Hematopoietic multipotent progenitor cell (in vitro differentiated cells): ENCODE measurements around a stretch of chr10.

DNA sequence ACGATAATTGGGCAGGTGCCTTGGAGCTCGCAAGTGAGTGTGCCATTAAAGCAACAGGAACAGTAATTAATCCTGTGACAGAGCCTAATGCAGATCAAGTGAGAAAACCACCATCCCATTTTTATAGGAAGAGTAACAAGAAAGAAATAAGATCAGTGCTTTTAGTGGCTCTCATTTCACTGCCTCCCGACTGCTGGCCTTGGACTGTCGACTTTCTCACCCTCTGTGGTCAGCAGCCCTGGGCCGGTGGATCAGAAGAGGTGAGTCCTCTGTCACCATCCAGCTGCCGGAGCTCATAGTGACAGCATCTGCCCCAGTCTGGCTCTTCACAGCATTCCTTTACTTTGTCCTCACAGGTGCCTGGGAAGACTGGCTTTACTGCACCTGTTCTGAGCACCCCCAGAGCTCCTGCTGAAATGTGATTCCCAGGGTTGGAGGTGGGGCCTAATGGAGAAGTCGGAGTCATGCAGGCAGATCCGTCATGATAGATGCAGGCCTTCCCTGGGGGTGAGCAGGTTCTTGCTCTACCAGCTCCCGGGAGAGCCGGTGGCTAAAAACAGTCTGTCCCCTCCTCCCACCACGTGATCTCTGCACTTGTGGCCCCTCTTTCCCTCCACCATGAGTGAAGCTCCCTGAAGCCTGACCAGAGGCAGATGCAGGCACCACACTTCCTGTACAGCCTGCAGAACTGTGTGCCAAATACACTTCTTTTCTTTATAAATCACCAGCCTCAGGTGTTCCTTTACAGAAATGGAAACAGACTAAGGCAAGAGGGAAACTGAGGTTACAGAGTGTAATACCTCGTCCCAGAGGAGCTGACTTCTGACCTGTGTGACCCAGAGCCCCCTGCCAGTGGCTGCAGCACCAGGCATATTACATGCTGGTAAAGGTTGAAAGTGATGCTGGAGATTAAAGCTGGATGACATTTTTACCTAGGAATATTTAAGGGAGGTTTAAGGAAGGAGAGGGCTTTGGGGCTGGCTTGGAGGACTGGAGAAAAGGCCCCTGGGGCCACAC lies 171.5 kb downstream of the ZMYND11 start:
- CAGE, long polyA plus RNA = no peak

- CAGE, long polyA plus RNA = no peak
These were observed 273.6 kb downstream of the DIP2C start for GRCh38 chr10:415639-416409.

DNA sequence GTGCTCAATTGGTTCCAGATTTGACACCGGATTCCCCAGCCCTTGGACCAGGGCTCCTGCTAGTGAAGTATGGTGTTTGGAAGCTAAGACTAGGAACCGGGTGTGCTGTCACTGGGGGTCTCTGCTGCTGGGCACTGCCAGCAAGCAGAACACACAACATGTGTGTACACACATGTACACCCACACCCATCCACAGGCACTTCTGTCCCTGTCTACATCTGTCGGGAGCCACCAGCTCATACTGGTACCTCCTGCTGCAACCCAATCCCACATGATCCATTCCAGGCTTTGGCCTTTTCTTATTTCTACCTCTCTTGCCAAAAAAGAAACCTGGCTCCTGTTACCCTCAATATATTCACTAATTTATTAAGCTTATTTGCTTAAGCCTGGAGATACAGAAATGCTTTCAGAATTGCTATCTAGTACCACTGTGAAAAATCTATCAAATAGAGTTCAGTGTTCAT lies 246.0 kb downstream of the DIP2C start:
- CAGE, long polyA plus RNA = no peak

- CAGE, long polyA plus RNA = no peak
These were observed 205.0 kb downstream of the DIP2C start for GRCh38 chr10:484406-484954.

- CAGE, long polyA plus RNA = no peak
These were observed 95.5 kb downstream of the DIP2C start for GRCh38 chr10:593798-594512.

- CAGE, long polyA plus RNA = no peak
These were observed 37.2 kb downstream of the DIP2C start for GRCh38 chr10:652260-652688.

DNA sequence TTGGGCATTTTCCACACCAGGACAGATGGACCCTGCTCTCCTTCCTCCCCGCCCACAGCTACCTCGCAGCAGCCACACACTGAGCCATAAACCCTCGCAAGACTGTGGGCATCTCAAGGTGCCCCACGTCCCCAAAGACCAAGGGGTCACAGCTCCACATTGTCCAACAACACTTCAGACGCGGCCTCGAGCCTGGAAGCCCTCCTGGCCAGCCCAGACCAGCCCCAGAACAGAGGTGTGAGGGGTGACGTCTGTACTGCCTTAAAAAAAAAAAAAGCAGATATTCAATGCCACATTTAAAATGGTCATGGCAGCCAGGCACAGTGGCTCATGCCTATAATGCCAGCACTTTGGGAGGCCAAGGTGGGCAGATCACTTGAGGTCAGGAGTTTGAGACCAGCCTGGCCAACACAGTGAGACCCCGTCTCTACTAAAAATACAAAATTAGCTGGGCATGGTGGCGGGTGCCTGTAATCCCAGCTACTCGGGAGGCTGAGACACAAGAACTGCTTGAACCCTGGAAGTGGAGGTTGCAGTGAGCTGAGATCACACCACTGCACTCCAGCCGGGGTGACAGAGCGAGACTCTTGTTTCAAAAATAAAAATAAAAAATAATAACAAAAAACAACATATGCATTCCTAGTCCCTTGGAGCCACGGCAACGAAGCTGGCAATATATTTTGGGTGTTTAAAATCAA lies 36.5 kb downstream of the DIP2C start:
- CAGE, long polyA plus RNA = no peak

- CAGE, long polyA plus RNA = no peak
These were observed 24.0 kb downstream of the DIP2C start for GRCh38 chr10:665395-665896.

GRCh38 chr10:822699-823530 lies 108.6 kb downstream of the LARP4B start:
- CAGE, long polyA plus RNA = no peak

DNA sequence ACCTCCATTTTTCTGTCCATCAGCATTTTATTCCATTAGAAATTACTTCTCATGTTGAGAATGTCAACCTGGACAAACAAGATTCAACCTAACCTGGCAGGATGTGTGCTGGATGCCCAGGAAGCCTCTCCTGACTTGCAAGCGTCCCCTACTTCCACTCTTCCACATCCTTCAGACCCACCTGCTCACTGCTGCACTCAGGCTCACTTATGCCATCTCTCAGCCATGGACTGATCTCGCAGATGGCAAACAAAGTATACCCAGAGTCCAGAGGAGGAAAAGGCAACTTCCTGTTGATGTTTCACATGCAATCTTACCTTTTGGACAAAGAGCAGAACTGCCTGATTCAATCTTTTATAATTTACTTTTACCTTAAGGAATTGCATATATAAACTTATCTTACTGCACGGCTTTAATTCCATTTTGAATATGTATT lies 28.5 kb downstream of the LARP4B start:
- CAGE, long polyA plus RNA = no peak

- CAGE, long polyA plus RNA = no peak
These were observed 593 bp downstream of the IDI1 start for GRCh38 chr10:1048226-1048826.

- CAGE, long polyA plus RNA = no peak
These were observed 60.4 kb downstream of the WDR37 start for GRCh38 chr10:1116422-1117239.

DNA sequence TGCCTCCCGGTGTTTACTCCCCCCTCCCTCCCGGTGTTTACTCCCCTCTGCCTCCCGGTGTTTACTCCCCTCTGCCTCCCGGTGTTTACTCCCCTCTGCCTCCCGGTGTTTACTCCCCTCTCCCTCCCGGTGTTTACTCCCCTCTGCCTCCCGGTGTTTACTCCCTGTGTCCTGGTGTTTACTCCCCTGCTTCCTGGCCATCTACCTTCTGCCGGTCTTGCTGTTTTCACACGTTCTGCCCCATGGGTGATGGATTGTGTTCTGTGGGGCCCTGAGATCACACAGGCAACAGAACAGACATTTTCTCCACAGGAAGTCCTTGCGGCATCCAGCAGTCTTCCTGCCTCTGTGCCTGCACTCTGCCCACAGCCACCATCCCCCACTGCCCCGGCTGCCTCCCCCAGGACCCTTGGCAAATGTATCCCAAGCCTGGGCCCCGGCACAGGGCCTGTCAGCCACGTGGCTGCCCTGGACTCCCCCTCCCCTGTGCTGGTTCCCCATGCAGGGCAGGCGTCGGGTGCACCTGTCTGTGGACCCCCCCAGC lies 184.1 kb downstream of the WDR37 start:
- CAGE, long polyA plus RNA = no peak

GRCh38 chr10:1552275-1552629 lies 185.1 kb downstream of the ADARB2 start:
- CAGE, long polyA plus RNA = no peak

GRCh38 chr10:1939034-1939708 lies 201.8 kb upstream of the ADARB2 start:
- CAGE, long polyA plus RNA = no peak

- CAGE, long polyA plus RNA = no peak
These were observed 31.3 kb upstream of the PFKP start for GRCh38 chr10:3036068-3036518.

DNA sequence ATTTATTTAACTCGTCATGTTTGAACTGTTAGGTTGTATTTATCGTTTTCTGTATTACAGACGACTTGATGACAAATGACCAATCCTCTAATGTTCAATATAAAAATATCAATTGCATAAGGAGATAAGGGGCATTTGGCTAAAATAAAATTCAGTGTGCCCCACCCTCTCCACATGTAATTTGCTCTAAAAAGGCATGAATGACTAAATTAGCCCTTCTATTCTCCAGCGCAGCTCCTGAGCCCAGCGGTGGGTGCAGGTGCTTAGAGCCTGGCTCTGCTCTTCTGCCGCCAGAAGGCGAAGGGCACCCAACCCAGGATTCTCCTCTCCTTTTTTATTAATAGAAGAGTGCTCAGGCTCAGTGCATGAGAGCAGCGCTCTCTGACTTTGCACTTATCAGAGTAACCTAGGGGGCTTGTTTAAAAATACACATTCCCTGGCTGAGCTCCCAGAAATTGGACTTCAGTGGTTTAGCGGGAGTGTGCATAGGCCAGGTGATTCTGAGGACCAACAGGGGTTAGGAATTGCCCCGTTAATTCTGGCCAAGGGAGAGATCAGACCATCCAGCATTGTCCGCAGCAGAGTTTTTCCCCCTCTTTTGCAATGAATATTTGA lies 1.8 kb upstream of the PFKP start:
- CAGE, long polyA plus RNA = no peak

GRCh38 chr10:3066178-3066684 lies 1.1 kb upstream of the PFKP start:
- CAGE, long polyA plus RNA = no peak

DNA sequence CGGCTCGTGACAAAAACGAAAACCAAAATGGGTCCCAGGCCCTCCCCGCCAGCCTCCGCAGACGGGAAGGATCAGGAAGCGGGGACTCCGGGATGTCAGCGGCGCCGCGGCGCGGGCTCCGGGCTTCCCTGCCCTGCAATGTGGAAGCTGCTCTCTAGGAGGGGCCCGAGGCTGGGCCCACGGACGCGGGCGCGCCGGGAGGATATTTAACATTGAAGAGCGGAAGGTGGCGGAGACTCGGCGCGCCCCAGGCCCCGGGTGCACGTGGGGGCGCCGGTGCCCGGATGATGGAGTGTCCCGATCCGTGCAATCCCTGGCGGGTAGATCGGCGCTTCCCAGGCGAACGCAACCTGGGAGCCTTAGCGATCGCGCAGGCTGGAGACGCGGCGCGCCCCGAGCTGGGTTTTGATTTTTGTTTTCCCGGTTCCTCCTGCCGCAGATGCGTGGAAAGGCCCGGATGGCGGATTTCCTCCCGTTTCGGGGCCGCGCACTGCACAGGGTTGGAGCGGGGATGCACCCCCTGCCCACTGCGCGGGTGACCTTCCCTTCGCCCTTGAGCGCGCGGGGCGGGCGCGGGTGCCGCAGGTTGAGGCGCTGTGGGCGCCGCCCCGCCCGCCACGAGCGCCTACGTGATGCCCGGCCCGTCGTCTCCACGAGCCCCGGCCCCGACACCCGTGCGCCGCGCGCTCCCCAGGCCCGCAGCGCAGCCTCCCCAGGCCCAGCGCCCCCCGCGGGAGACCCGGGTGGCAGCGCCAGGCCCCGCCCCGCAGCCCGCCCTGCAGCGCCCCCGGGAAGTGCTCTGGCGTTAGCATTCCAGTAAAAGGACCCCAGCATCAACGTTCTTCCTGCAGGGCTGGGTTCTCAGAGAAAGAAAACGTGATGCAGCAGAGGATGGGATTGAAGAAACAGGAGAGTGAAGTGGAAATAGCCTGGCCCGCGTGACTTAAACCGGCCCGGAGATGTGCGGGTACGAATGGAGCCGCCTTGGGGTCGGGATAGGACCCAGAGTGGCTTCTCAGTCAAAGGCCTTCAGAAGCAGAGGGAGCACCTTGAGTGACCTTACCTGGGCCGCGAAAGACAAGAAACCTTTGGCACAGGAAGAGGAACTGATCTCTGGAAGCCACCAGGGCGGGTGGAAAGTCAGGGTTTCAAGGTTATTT lies 1.5 kb downstream of the PFKP start:
- CAGE, long polyA plus RNA = no peak

DNA sequence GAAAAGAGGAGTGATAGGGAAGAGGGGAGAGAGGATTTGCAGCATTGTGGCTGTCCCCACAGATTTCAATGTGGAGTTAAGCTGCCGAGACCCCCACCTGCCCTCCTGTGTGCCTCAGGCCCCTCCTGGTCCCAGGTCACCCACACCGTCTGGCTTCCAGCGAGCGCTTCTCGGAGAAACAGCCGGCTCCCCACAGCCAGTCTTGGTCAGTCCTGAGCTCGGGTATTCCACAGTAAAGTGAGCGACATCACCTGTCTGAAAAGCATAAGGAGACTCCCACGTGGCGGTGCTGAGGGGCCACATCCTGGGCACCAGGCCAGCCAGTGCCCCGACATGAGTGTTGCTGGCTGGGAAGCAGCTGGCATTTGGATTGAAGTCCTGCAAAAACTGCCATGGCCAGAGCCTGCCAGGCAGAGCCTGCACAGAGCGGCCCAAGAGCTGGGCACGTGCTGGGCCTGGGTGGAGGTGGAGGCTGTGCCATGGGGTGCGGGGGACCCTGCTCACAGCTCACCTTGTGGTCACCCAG lies 49.1 kb downstream of the PITRM1 start:
- CAGE, long polyA plus RNA = no peak